Epithelial cell of alveolus of lung (primary cell): ENCODE measurements around the gene C1QL1.

GRCh38 chr17:43540770-43541388, 5.3 kb downstream of the ETV4 start:
- RAMPAGE, long total RNA: no peak
- RRBS: no CpG with 5 or more reads among the region's 8 CpGs

DNA sequence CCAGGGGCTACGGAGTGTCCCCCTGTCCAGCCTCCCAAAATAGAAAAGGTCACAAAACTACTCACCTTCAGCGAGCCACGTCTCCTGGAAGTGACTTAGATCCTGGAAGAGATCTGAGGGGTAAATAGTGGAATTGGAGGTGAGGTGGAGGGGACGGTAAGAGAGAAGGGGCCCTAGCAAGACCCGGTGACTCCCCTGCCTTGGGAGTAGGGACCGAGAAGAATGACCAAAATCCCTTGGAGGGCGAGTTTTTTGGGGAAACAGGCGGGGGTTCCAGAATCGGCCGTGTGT, 1.3 kb downstream of the ETV4 start:
- RAMPAGE, long total RNA: no peak
- RRBS: no CpG with 5 or more reads among the region's 10 CpGs

- RAMPAGE, long total RNA: no peak
- RRBS: no CpG with 5 or more reads among the region's 4 CpGs
Measured at GRCh38 chr17:43776640-43776992, 2.2 kb downstream of the DUSP3 start.

GRCh38 chr17:43920703-43921051, 13.3 kb upstream of the MPP2 start:
- RAMPAGE, long total RNA: no peak
- RRBS: 29% methylated on average over 3 of the region's 7 CpGs

DNA sequence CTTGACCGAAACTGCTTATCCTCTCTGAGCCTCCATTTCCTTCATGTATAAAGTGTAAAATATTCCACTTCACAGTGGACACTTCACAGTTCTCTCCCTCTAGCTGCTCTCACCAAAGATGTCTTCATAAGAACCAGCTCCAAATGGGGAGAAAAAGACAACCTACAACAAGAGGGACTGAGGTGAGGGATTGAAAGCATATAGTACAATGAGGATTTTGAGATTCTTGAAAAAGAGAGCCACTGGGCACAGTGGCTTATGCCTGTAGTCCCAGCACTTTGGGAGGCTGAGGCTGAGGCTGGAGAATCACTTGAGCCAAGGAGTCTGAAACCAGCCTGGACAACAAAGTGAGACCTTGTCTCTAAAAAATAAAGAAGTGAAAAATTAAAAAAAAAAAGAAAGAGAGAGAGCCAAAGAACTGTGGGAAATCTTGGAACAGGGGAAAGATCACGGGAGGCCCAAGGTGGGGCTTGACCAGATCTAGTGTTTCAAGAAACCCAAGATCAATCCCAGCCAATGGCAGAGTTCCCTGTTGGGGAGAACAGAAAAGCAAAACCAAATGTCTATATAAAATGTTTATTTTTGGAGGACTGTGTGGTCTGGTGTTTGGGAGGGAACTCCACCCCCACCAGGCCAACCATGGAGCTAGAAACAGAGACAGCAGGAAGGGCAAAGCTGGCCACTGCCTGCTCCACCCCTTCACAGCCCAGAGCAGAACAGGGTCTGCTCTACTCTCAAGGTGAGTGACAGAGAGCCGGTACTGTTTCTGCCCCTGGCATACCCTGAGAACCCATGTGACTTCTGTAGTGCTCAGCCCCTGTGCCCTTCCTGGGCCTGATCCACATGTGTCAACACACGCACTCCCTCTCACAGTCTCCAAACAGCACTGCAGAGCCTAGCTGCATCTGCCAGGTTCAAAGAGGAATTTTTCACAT, 3.9 kb downstream of the TMEM101 start:
- RAMPAGE, long total RNA: no peak
- RRBS: no CpG with 5 or more reads among the region's 4 CpGs

GRCh38 chr17:44087427-44087950, 17.0 kb downstream of the G6PC3 start:
- RAMPAGE, long total RNA: no peak
- RRBS: no CpG with 5 or more reads among the region's 12 CpGs

GRCh38 chr17:44092222-44092564, 21.7 kb downstream of the G6PC3 start:
- RAMPAGE, long total RNA: no peak
- RRBS: no CpG with 5 or more reads among the region's 15 CpGs

DNA sequence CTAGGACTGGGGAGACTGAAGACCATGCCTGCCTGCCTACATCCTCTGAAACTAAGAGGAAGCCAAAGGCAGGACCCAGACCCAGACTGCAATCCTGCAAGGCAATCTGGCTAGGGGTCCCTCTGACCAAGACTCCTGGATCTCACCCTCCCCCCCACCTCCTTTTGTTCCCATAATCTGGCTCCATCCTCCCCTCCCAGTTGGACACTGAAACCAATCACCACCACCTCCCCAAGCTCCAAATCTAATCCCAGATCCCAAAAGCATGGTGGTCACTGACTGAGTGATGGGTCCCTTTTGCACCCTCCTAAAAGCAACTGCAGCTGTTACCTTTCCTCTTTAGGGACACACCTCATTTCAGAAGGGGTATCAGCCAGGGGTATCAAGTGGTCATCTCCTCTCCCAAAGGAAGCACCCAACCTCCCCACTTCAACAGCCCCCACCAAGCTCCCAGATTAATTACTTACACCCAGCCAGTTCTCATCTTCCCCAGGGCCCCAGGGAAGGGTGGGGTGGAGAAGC, 1.2 kb downstream of the HDAC5 start:
- RAMPAGE, long total RNA: no peak

GRCh38 chr17:44199144-44199648, 488 bp downstream of the ATXN7L3 start:
- RAMPAGE, long total RNA: no peak
- RRBS: 1% methylated on average over 16 of the region's 56 CpGs

- RAMPAGE, long total RNA: no peak
- RRBS: no CpG with 5 or more reads among the region's 7 CpGs
Measured at GRCh38 chr17:44222927-44223407, 3.5 kb upstream of the UBTF start.

GRCh38 chr17:44250846-44251383, 17.0 kb downstream of the SLC4A1 start:
- RAMPAGE, long total RNA: no peak
- RRBS: no CpG with 5 or more reads among the region's 20 CpGs

DNA sequence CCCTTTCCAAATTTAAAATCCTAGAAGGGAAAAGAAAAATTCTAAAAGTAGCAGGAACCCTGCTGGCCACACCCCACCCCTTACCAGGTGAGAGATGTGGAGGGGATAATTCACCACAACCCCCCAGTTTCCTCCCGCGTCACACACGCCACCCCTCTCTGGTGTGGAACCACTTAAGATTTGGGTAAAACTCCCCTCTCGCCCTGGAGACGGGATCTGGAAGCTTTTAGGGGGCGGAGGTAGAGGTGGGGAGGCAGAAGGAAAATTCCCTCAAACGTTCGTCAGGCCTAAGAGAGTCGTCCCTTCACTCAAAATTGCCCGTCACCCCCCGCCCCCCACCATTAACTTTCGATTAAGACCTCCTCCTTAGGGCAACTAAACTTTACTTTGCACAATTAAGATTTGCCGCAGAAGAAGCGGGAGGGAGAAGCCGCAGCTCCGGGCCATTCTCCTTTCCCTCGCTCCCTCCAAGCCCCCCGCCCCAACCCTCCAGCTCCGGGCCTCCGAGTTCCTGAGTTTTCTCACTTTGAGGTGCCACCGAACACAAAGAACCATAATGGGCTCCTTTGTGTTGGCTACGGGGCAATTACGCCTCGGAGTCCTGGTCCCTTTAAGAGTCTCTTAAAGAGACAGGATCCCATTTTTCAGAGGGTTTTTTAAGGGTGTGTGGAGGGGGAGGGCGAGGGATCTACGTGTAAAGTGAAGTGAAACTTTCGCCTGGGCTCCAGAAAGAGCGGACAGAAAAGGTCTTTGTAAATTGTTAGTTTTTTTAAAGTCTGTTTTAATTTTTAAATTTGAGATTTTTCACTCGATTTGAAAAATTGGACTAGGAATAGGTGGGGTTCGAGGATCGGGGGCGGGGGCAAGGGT, 953 bp upstream of the FZD2 start:
- RAMPAGE, long total RNA: no peak
- RRBS: 4% methylated on average over 4 of the region's 32 CpGs

DNA sequence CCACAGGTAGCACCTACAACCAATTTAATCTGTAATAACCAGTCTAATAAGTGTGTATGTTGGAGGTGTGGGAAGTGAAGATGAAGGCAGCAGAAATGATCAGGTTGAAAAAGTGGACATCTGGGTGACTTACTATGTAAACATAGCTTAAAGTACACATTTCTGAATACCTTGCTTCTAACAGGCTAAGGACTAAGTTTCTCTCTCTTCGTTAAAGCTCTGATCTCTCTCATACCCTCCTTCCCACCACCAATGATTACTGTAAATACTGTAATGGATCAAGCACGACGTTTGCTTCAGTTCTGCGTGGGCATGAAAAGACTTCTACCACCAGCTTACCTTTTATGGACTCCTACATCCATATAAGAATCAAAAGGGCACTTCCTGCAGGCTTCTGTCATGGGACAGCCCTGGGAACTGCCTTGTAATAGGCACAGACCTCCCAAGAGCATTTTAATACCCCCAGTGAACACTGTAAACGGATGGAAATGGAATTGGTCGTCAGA, 799 bp downstream of the CCDC43 start:
- RAMPAGE, long total RNA: no peak
- RRBS: no CpG with 5 or more reads among the region's 6 CpGs

DNA sequence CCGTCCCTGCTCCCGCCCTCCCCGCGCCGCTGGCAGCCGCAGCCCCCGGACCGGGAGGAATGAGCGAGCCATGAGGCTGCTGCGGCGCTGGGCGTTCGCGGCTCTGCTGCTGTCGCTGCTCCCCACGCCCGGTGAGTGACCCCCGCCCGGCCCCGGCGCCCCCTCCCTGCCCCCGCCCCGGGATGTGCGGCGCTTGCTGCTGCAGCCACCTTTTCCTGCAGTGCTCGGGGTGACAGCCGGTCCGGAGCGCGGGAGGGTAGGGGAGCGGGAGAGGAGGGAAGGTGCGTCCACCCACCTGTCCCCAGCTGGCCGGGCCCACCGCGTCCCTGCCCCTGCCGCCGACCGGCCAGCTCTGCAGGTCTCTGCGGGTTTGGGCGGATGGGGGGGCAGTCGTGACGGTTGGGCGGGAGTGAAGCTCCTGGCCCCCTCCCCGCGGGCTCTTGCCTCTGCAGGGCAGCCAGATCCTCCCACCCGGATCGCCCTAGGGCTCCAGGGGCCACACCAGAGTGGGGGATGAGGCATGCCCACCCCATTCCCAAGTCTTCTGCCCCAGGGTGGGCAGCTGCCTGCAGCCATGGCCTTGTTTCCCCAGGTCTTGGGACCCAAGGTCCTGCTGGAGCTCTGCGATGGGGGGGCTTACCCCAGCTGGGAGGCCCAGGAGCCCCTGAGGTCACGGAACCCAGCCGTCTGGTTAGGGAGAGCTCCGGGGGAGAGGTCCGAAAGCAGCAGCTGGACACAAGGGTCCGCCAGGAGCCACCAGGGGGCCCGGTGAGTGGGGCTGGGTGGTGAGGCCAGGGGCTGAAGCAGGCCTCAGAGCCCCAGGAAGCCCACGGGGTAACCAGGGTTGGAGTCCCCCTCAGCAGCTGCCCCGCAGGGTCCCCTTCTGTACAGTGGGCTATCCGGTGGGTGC, 597 bp downstream of the ADAM11 start:
- RAMPAGE, long total RNA: no peak
- RRBS: 7% methylated on average over 31 of the region's 57 CpGs

DNA sequence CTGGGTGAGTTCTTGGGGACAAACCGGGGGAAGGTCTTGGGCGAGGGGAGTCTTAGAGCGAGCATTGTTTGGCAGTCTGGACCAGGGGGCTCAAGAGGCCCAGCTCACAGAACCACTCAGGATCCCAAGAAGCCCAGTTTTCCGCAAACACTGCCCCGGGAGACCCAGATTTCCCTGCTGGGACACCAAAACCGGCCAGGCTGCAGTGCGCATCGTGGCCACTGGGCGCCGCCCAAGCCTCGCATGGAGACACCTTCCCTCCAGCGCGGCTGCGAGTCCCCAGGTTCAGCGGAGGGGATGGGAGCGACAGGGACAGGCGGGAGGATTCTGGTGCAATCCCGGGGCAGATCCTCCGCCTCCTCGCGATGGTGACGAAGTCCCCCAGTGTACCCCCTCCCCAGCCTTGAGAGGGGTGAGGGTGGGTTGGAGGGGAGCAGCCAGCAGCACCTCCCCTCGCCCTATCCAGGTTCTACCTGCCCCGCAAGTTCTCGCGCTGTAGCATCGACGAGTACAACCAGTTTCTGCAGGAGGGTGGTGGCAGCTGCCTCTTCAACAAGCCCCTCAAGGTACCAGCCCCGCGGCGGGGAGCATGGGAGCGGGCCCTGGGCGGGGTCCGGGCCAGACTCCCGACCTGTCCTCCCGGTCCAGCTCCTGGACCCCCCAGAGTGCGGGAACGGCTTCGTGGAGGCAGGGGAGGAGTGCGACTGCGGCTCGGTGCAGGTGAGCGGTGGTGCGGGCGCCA, 16.1 kb downstream of the ADAM11 start:
- RAMPAGE, long total RNA: no peak
- RRBS: no CpG with 5 or more reads among the region's 45 CpGs

DNA sequence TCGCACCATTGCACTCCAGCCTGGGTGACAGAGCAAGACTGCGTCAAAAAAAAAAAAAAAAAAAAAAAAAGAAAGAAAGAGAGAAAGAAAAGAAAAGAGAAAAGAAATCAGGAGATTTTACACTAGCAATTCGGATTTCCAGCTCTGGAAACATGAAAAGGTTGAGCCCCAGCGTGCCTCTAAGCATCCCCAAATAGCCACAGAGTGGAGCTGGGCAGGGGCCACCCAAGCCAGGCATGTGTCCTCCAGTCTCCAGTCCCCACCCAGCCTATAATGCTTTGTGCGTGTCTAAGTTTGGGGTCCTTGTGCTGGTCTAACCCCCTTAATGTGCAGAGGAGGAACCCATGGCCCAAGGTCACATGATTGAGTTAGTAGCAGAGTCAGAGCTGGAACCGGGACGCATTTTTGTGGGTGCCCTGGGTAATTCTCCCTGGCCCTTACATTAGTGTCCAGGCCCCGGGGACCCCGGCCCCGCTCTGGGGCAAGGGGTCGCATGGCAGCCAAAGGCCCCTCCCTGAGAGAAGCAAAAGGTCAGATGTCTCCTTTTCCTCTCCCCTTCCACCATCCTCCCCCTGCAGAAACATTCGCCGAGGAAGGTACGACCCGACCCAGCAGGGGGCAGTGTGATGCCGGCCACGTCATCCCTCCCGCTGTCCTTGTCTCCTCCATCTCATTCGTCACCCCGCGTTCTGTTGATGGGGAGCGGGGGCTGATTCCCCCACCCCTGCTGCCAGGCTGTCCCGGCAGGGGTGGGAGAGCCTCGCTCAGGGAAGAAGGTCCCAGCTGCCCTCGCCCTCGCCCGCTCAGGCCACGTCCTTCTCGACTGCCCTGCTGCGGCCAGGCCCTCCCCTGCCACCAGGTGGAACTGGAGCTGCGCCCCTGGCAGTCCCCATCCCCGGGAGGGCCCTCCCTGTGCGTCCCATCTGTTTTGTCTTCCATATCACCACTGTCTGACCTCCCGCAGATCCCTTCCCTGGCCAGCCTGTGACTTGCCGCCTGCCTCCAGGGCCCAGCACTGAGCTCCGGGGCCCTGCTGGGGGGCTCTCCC, 20.2 kb downstream of the ADAM11 start:
- RAMPAGE, long total RNA: no peak
- RRBS: 38% methylated on average over 7 of the region's 36 CpGs

- RAMPAGE, long total RNA: no peak
- RRBS: no CpG with 5 or more reads among the region's 12 CpGs
Measured at GRCh38 chr17:44797646-44798287, 32.3 kb downstream of the GJC1 start.

- RAMPAGE, long total RNA: no peak
- RRBS: 2% methylated on average over 59 of the region's 106 CpGs
Measured at GRCh38 chr17:44968055-44969004, at the start of gene C1QL1. TSS of gene C1QL1 (minus strand) at chr17:44968303.

GRCh38 chr17:44980581-44981116, 12.5 kb upstream of the C1QL1 start:
- RAMPAGE, long total RNA: no peak
- RRBS: 13% methylated on average over 2 of the region's 7 CpGs

GRCh38 chr17:45042276-45043177, 8.9 kb downstream of the DCAKD start:
- RAMPAGE, long total RNA: no peak
- RRBS: no CpG with 5 or more reads among the region's 12 CpGs